Epithelial cell of proximal tubule (primary cell): ENCODE data around the gene ZWILCH.

GRCh38 chr15:66491687-66492729 lies 5.6 kb downstream of the SNAPC5 start:
- RAMPAGE, long total RNA = no peak
- RRBS = no CpG with 5 or more reads among the region's 4 CpGs

DNA sequence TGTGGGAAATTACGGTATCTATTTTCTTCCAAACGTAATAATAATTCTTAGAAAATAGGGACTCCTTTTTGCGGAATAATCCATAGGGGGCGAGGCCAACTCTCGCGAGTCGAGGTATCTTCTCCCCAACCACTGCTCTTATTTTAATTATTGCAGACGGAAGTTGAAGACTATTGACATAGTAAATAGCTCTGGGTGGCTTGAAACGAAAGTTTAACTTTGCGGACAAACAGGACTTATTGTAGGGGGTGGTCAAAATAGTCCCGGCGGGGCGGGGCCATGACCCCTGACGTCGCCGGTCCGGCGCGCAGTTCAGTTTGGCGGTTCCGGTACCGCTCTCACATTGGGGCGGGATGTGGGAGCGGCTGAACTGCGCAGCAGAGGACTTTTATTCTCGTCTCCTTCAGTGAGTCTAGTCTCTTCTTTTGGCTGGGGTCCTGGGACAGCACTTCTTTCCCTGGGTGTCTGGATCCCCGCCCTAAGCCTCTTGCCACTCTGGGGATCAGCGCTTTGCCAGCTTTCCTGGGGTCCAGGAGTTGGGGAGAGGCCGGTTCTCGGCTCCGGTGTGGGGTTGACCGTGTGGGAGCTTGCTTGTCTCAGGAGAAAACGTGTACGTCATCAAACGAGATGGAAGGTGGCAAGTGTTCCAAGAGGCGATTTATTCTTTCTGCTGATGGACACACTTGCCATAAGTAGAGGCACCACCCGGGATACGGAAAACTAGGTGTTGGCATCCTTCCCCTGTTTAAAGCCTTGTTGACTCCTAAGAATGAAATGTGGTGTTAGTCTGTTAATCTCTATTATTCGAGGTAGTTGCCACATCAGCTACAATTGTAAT lies at the start of gene ZWILCH:
Gene ZWILCH, plus strand, starts transcription at position 341 of the 838 bp plus-strand sequence.
- RAMPAGE, long total RNA = no peak
- RRBS = no CpG with 5 or more reads among the region's 39 CpGs

GRCh38 chr15:66505903-66506198 lies 725 bp downstream of the ZWILCH start:
- RAMPAGE, long total RNA = no peak
- RRBS = no CpG with 5 or more reads among the region's 4 CpGs

DNA sequence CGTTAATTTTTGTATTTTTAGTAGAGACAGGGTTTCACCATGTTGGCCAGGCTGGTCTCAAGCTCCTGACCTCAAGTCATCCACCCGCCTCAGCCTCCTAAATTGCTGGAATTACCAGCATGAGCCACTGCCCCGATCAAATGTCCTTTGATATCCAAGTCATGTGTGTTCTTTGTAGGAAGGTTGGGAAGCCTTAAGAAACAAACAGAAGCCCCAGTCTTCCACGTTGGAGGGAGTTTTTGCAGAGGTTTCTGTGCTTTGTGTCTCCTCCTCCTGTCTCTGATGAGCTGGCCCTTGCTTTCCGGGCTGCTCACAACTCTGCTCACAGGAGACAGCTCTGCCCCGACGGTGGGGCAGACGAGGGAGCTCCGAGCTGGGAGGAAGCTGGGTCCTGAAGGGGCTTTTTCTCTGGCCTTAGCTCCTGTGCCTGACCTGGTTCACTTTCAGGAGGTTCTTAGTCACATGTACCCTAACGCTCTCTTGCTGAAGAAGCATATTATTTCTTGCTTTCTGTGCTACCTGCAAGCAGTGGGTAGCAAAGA lies 52.8 kb upstream of the SMAD6 start:
- RAMPAGE, long total RNA = no peak
- RRBS = no CpG with 5 or more reads among the region's 10 CpGs

DNA sequence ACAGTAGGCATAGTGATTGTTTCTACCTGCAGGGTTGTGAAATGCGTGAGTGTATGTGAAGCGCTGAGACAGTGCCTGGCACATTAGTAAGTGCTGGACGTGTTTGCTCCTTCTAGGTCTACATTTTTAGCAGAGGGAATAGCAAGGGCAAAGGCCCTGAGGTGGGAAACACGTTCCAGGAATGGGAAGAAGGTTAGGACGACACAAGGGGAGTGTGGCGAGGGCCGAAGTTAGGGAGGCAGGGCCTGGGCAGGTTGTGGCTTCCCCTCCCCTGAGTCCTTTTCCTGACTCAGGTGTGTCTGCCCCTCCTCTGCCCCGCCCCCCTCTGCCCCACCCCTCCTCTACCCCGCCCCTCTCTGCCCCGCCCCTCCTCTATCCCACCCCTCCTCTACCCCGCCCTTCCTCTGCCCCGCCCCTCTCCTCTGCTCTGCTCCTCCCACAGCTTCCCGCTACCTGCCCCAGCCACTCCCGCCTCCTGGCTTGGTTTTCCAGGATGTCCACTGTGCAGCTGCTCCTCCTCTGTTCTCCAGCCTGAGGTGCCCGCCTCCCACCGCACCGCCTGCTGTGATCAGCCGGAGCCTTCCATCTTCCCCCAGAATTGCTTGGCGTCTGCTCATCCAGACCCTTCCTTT lies 31.1 kb upstream of the SMAD6 start:
- RAMPAGE, long total RNA = no peak
- RRBS = no CpG with 5 or more reads among the region's 19 CpGs

DNA sequence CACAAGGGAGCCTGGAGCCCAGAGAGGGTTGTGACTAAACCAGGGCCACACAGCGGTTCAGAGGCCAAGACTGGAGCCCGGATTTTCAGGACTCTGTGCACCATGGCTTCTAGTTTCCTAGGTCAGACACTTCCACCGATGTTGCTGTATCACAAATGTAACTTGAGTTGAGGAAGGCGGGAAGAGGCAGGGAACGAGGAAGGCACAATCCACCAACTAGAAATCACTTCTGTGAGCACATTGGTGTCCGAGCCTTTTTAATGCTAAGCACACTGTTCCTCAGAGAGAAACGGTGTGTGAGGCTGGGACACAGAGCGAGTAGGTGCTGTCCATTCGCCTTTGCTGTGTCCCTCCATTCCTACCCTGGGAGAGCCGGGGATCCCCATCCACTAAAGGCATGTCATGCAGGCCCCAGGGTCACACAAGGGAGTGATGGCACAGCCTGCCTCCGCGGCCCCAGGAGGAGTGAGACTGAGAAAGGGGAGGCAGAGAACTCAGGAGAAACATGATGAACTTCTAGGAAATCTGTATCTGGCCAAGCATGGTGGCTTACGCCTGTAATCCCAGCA lies 30.5 kb upstream of the SMAD6 start:
- RAMPAGE, long total RNA = no peak
- RRBS = no CpG with 5 or more reads among the region's 13 CpGs

DNA sequence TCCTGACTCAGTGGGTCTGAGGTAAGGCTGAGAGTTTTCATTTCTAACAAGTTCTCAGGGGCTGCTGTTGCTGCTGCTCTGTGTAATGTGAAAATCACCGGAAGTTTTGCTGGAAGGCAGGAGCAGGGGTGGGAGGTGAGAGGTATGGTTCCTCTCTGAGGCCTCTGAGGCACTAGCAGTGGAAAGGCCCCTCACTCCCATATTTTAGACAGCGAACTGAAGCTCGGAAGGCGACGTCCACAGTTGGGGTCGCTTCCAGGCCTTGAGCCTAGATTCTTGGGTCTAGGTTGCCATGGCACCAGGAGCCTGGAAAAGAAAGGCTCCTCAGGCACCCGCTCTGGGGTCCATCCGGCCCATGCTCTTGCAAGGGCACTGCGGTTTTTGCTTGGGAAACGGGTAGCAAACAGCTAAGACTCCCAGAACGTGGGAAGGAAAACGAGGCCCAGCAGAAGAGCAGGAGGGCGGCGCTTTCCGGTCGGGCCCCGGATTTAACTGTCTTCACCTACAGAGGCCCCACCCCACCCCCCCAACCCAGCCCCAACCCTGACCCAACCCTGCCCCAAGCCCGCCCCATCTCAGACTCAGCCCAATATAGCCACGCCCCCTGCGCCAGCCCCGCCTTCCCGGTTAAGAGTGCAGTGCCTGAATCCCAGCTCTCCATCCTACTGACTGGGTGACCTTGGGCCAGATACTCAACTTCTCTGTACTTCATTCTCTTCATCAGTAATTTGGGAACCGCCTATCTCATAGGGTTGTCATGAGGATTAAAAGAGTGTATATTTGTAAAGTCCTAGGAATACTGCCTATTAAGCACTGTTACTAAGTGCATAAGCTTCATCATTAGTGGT lies 28.6 kb upstream of the SMAD6 start:
- RAMPAGE, long total RNA = no peak
- RRBS = no CpG with 5 or more reads among the region's 23 CpGs

DNA sequence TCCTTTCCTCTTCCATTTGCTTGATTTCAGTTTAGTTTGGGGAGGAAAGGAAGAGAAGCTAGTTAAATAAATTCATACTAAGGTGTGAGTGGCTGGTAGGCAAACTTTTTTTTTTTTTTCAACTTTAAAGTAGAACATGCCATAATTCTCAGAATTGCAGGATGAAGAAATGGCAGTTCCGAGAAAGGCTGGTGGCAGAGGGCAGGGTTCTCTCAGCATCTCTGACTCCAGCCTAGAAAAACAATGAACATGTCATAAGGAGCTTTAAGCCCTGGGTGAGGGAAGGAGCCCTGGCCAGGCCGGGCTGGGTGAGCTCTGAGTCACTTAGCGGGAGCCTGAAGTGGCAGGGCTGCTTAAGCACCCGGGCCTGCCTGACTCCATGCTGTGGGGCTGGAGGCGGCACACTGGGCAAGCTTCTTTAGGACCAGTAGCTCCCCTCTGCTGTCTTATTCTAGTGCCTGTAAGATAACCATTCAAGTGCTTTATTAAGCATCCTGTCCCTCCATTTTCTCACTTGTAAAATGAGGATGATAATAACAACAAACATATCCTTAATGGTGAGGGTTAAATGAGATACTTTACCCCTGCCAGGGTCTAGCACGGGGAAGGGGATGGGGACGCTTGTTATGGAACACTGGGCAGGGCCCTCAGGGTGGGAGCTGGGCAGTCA lies 18.2 kb downstream of the SMAD6 start:
- RAMPAGE, long total RNA = no peak
- RRBS = 20% methylated on average over 3 of the region's 7 CpGs

GRCh38 chr15:66763228-66763651 lies 61.2 kb downstream of the SMAD6 start:
- RAMPAGE, long total RNA = no peak
- RRBS = no CpG with 5 or more reads among the region's 15 CpGs

- RAMPAGE, long total RNA = no peak
- RRBS = no CpG with 5 or more reads among the region's 4 CpGs
Measured at GRCh38 chr15:66783943-66784142, 81.8 kb downstream of the SMAD6 start.

DNA sequence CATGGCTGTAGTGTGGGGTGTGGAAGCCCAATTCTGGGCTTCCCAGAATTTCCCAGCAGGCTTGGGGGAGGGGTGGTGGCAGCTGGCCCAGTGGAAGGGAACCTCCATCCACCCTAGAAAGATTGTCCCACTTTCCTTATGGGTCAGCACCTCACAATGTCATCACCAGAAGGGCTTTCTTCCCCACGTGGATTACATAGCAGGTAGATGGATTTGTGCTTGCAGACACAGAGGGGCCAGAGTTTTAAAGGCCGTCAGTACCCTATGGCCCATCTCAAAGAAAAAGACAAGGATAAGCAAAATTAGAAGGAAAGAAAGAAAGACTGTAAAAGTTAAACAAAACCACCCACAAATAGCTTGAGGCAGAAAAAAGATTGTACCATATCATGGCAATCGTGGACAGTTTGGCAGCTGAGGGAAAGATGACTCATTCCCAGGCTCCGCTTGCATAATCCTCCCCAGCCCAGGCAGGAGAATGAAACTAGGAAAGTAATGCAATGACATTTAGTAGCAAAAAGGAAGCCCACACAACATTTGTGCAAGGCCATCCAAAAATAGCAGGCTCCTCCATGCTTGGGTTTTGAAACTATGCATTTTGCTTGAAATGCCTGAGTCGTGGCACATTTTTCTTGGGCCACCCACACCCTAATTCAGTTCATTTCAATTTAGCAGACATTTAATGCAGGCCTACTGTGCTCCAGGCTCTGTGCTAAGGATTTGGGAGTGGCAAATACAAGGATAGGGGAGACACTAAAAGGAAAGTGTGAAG lies 41.1 kb upstream of the SMAD3 start:
- RAMPAGE, long total RNA = no peak
- RRBS = no CpG with 5 or more reads among the region's 5 CpGs

DNA sequence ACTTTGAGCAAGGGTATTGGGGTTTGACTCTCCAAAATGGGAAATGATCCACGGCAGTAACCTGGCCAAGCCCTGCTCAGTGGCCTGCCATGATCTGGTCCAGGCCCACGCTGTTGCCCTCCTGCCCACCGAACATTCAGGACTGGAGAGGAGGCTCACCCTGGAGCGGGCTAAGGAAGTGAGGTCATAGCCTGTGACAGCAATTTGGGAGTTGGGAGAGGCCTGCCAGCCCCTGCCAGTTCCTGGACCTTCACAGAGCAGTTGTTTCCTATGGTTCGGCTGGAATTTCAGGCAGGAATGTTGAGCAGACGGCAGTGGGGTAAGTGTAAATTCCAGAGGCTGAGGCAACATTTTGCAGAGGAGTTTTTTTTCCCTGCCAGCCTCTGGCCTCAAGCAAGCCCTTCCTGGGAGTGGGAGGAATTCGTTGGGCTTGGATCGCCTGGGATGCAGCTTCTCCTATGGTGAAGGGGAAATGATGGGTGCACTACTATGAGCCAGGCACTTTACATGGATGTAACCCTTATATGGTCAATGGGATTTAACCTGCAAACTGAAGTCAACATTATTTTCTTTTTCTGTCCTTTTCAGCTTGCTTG lies 21.1 kb upstream of the SMAD3 start:
- RAMPAGE, long total RNA = no peak
- RRBS = no CpG with 5 or more reads among the region's 8 CpGs

GRCh38 chr15:67050218-67050883 lies 15.1 kb upstream of the SMAD3 start:
- RAMPAGE, long total RNA = no peak
- RRBS = no CpG with 5 or more reads among the region's 7 CpGs

- RAMPAGE, long total RNA = no peak
- RRBS = no CpG with 5 or more reads among the region's 9 CpGs
Measured at GRCh38 chr15:67101760-67102454, 36.5 kb downstream of the SMAD3 start.

GRCh38 chr15:67147388-67148050 lies 82.1 kb downstream of the SMAD3 start:
- RAMPAGE, long total RNA = no peak
- RRBS = no CpG with 5 or more reads among the region's 7 CpGs

DNA sequence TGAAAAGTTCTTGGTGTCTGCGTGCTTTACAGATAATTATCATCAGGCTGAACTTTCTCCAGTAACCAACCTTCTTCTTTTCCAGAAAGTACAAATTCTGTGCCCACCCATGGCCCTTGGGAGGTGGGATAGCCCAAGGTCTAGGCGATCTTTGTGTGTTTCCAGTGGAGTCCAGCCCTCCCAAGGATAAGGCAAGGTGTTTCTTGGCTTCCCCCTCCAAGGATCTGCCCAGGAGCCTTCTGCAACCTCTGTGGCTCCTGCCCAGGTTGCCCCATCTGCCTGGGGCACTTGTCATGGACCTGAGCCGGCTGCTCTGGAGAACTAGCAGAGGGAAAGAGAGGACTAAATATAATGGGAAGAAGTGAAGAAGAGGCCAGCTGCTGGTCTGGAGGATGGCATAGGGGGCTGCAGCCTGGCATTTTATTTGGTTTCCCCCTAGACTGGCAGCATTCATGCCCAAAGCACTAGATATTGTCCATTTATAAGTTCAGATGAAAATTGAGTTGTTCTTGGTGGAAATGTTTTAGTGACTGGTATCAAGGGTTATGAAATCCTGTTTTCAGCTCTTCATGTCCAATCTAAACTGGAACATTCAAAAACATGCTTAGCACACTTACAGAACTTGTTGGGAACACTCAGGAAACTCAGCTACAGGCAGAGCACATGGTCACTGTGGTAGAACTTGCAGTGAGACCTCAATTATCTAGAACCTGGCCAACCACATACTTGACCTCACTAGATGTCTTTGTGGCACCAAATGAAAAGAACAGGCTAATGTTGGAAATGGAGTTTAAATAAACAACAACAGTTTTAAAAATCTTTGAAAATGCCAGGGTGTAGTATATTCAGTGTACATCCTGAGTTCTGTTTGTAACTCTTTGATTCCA lies 88.7 kb downstream of the SMAD3 start:
- RAMPAGE, long total RNA = no peak
- RRBS = no CpG with 5 or more reads among the region's 3 CpGs

GRCh38 chr15:67176642-67176993 lies 77.8 kb downstream of the AAGAB start:
- RAMPAGE, long total RNA = no peak
- RRBS = no CpG with 5 or more reads among the region's 7 CpGs

- RAMPAGE, long total RNA = no peak
- RRBS = no CpG with 5 or more reads among the region's 15 CpGs
Measured at GRCh38 chr15:67185636-67186851, 68.4 kb downstream of the AAGAB start.

DNA sequence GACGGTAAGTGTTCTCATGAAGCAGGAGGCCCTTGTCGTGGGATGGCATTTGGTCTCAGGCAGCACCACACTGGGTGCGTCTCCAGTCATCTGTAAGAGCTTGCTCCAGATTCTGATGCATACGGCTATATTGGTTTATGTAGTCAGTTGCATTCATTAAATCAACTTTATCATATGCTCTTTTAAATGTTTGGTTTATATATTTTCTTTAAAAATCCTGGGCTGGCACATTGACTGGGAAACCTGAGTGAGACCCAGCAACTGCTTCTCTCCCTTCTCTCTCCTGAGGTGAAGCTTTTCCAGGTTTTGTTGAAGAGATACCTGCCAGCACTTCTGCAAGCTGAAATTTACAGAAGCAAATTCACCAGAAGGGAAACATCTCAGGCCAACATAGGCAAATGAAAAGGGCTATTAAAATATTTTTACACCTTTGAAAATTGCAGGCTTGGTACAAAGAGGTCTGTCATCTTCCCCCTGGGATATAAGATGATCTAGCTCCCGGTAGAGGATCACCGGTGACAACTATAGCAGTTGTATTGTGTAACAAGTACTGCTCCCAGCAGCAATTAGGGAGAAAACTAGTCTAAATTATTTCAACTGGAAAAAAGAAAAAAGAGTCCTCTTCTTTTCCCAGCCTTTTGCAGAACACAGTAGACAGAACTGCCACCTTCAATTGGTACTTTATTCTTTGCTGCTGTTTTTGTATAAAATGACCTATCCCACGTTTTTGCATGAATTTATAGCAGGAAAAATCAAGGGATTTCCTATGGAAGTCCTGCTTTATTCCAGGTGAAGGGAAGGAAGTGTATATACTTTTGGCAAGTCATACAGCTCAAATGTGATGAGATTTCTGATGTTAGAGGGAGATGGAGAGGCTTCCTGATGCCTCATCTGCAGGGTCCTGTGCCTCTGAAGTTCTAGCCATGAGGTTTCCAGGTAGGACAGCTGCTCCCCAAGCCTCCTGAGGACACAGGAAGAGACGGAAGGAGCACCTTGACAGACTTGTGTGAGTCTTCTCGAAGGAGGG lies 62.8 kb downstream of the AAGAB start:
- RAMPAGE, long total RNA = no peak
- RRBS = no CpG with 5 or more reads among the region's 9 CpGs

DNA sequence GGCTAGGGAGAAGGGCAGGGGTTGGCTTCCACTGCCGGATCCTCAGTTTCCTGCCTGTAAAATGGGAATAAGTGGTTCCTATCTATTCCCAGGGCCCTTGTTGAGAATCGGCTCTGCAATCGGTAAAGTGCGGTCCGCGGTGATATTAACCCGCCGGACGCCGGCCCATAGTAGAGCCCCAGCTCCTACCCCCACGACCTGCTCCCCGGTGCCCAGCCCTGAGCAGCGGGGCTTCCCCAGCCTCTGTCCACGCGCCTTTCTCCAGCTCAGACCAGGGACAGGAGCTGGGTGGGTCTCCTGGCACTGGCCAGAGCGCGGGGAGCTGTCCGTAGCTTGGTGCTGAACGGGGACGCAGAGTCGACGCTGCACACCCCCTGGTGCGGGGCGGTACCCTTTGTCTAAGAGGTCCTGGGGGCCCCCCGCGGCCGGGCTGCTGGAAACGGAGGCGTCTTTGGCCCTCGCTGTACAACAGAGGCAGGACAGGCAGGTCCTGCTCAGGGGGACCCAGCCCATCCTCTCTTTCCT lies 4.5 kb upstream of the SKOR1 start:
- RAMPAGE, long total RNA = no peak
- RRBS = 8% methylated on average over 12 of the region's 30 CpGs